ENCODE measurements around the genes A1CF and UBE2D1.

DNA sequence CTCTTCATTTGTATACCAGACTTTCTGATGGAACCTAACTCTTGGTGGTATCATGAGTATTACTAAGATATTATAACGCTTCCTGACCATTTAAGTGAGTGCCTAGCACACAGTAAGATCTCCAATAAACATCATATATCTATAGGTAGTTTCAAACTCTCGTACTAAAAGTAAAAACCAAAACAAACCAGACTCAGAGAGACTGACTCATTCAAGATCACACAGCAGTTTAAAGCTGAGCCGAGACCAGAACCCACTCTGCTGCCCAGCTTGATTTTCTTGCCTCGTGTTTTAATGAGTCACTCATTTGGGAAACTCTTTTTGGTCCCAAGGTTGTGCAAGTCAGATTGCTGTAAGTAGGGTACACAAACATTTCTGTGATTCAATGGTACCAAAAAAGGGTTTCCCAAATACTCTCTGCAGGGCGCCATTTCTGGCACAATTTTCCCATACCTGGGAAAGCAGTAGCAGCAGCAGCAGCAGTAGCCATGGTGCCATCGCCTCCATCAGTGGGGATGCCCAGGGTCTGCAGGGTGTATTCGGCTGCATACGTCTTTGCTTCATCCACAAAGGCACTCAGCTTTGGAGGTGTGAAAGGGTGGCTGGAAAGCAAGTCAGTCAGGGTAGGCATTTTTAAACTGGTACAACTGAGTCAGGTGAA lies 69.8 kb downstream of the ASAH2B start:
- PRO-cap: no peak
- RAMPAGE, long total RNA, 4 experiments: no peak in any of the 4 experiments

- PRO-cap: no peak
- RAMPAGE, long total RNA, 4 experiments: no peak in any of the 4 experiments
Measured at GRCh38 chr10:50866307-50866676, 19.1 kb downstream of the A1CF start.

DNA sequence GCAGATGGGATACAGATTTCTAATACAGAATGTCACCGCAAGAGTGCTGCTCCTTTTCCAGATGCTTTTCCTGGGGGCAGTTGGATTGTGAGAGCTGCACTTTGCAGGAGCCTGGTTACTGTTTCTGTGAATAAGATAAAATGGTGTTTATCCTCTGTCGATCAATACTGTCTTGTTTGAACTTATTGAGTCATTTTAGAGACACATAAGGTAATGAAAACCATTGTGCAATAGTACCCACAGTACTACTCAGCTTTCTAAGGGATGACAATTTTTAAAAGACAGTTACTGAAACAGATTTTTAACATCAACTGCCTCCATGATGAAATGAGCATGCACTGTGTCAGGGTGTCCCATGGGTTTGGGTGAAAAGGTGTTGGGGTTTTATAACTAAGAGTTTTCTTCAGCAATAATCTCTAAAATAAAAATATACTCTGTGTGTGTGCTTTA lies 2.8 kb downstream of the A1CF start:
- PRO-cap: no peak
- RAMPAGE, long total RNA, 4 experiments: no peak in any of the 4 experiments

DNA sequence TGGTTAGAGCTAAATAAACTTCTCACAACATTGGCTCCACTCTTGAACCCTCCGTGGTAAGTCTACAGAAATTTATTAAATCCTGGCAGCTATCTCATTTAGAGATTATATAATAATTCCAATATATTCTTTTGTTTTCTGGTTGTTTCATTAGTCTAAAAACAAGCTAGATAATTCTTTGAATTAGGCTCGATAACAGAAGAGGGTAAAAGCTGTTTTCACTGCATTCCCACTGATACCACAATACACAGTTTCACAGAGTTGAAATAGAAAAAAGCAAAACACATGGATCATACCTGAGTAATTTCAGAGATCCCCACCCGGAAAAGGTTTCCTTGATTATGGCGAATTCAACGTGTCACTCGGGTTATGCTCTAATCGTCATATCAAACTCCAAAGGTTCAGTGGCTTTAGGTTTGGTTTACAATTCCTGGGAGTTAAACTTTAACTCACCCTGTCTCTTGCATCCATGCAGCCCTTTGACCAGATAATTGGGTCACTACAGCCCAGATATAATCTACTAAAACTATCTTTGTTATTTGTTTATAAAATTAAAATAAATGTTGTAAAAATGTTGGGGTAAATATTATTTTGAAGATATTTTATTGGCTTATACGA lies at the start of gene A1CF:
Gene A1CF (minus strand): TSS at position 343 of the 618 bp plus-strand sequence.
- PRO-cap: no peak
- RAMPAGE, long total RNA, 4 experiments: no peak in any of the 4 experiments

GRCh38 chr10:51073264-51073594 lies 1.1 kb upstream of the PRKG1 start:
- PRO-cap: no peak
- RAMPAGE, long total RNA, 4 experiments: no peak in any of the 4 experiments

DNA sequence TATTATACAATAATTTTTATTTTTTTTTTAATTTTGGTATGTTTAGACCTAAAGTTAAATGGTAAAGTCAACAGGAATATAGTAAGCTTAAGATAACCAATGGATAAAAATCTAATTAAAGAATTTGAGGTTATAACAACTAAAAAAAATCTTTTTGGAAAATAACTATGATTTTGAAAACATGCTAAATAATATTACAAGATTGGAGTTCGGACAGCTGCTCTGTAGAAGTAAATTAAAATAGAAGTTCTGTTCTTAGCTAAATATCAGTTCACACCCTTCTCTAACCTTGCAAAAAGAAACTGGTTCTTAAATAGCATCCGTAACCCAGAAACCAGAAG lies 164.6 kb downstream of the PRKG1 start:
- PRO-cap: no peak
- RAMPAGE, long total RNA, 4 experiments: no peak in any of the 4 experiments

- PRO-cap: no peak
- RAMPAGE, long total RNA, 4 experiments: no peak in any of the 4 experiments
Measured at GRCh38 chr10:51606642-51607244, 92.7 kb downstream of the CSTF2T start.

DNA sequence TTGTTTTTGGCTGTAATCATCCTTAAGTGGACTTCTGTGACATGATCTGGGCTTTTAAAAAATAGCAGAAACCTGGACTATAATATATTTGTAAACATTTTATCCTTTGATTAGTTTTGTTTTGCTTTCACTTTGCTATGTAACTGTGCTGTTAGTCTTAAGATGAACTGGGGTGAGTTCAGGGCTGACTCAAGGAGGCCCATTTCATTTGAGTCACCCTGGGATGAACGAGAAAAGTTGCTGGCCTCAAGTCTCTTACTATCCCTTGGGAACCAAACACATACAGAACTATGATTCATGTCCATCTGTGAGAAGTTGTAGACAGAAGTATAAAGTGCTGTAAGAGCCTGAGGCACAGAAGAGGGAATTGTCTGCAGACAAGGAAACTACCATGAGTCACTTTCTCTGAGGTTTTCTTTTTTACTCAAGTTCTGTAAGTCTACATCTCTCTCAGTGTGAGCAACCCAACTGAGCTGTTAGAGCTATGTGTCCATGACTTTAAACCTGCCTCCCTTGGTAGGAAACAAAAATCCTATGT lies 179.8 kb upstream of the CSTF2T start:
- PRO-cap: no peak
- RAMPAGE, long total RNA, 4 experiments: no peak in any of the 4 experiments

- PRO-cap: no peak
- RAMPAGE, long total RNA, 4 experiments: no peak in any of the 4 experiments
Measured at GRCh38 chr10:52454949-52455691, 141.0 kb downstream of the DKK1 start.

GRCh38 chr10:52775217-52775628 lies 2.6 kb upstream of the MBL2 start:
- PRO-cap: no peak
- RAMPAGE, long total RNA, 4 experiments: no peak in any of the 4 experiments

DNA sequence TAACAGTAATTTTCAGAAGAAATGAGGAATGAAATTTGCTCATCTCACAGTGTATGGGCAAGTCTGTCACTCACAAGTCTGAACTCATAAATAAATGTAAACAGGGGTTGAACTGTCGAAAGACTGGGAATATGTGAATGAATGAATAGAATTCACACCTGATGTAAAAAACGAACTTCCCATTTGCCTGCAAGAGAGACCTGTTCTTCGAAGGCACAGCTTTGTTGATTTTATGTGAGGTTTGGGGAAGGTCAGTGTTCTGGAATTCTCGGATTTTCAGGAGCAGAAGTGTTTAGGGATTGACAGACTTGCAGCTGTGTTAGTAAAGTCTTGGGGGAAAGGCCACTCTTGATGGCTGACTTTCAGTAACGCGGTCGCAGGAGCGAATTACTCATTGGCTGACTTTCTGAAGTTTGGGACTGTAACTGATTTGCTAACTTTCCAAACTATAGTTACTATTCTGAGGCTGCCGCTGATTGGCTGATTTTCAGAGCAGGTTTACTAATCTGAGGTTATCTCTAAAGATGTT lies 228.2 kb upstream of the MBL2 start:
- PRO-cap: no peak
- RAMPAGE, long total RNA, 4 experiments: no peak in any of the 4 experiments

DNA sequence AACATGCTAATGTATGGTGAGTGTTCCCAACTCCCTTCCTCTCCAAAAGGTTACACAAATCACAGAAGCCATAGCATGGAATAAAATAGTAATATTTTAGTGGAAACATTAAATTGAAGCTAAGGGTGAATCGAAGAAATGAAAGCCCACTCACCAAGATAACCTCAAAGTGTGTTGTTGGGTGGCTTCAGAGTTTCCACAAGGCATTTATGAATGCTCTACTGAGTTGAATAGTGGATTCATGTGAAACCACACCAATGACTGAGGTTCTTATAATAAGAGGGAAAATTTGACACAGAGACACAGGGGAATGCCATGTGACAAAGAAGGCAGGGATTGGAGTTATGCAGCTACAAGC lies 67.8 kb upstream of the PCDH15 start:
- PRO-cap: no peak
- RAMPAGE, long total RNA, 4 experiments: no peak in any of the 4 experiments

- PRO-cap: no peak
- RAMPAGE, long total RNA, 4 experiments: no peak in any of the 4 experiments
Measured at GRCh38 chr10:57222470-57222943, 861.4 kb upstream of the ZWINT start.

- PRO-cap: no peak
- RAMPAGE, long total RNA, 4 experiments: no peak in any of the 4 experiments
Measured at GRCh38 chr10:58282180-58283054, 13.5 kb downstream of the CISD1 start.

GRCh38 chr10:58331604-58331940 lies 3.2 kb upstream of the UBE2D1 start:
- PRO-cap: no peak
- RAMPAGE, long total RNA, 4 experiments: no peak in any of the 4 experiments

GRCh38 chr10:58334636-58335287 lies at the start of gene UBE2D1:
Gene UBE2D1 (plus strand): TSS chr10:58335006.
- PRO-cap: unidirectional peak, plus-strand start at chr10:58334982
- RAMPAGE, long total RNA, 4 experiments: start-site peak on the plus strand in 3 of 4 experiments, at chr10:58334982-58335046 at its widest, 17 to 25 reads per replicate

DNA sequence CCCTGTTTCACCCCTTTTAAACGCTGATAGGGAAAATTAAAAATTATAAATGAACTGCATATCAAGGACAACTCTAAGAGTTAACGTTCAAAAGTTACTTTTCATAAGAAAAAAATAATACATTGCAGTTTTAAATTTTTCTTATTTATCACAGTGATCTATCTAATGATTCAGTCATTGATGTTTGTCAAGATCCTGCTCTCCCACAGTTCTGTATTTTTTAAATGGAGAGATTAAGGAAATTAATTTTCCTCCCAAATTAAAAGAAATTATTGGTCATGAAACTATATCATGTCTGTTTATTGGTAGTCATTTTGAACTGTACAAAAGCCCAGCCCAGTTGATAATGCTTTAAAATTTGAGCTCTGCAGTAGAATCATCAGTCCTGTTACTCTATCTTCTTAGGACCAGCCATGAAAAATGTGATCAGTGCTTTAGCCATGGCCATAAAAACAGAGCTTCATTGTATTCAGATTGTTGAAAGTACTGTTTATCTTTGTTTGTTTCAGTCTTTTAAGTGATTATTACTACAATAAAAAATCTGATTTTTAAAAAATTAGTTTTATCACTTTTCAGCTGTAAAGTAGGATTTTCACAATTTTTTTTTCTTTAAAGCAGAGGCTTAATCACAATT lies 13.9 kb upstream of the TFAM start:
- PRO-cap: no peak
- RAMPAGE, long total RNA, 4 experiments: no peak in any of the 4 experiments

GRCh38 chr10:58475485-58476179 lies 37.0 kb upstream of the BICC1 start:
- PRO-cap: no peak
- RAMPAGE, long total RNA, 4 experiments: no peak in any of the 4 experiments

DNA sequence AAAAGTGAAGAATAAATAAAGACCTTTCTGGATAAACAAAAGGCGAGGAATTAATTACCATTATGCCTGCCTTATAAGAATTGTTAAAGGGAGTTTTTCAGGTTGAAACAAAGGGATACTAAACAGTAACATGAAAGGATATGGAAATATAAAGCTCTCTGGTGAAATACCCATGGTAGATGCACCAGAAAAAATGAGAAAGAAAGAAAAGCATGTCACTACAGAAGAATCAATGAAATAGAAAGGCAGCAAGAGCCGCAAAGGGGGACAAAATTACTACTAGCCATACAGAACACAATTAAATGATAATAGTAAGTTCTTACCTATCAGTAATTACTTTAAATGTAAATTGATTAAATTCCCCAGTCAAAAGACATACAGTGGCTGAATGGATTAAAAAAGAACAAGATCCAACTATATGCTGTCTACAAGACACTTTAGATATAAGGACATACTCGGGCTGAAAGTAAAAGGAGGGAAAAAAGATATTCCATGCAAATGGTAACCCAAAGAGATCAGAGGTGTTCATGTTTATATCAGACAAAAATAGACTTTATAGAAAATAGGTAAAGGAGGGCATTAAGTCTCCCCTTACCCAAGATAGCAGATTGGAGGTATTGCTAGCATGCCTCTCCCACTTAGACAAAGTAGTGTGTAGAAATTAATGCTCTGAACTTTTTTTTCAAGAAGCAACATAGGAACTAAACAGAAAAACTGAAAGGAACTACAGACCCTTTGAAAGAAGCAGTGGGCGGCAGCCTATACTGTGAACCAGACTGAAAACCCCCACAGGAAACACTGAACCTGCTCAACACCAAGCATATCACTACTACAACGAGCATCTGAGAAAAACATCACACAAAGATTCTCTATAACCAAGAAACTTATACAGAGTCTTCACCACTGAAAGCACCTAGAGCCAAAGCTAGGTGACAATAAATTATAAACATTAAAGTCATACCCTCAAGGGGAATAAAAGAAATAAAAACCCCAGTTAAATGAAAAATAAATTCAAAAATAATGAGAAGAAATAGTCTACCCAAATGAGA lies 21.2 kb downstream of the BICC1 start:
- PRO-cap: no peak
- RAMPAGE, long total RNA, 4 experiments: no peak in any of the 4 experiments

- PRO-cap: no peak
- RAMPAGE, long total RNA, 4 experiments: no peak in any of the 4 experiments
Measured at GRCh38 chr10:59362051-59362343, 352 bp downstream of the FAM13C start.

Measured in sigmoid colon (tissue), 4 donors.